Pericardium fibroblast (primary cell): Measurements from ENCODE around the genes PODNL1, ADGRL1 and PTGER1.

DNA sequence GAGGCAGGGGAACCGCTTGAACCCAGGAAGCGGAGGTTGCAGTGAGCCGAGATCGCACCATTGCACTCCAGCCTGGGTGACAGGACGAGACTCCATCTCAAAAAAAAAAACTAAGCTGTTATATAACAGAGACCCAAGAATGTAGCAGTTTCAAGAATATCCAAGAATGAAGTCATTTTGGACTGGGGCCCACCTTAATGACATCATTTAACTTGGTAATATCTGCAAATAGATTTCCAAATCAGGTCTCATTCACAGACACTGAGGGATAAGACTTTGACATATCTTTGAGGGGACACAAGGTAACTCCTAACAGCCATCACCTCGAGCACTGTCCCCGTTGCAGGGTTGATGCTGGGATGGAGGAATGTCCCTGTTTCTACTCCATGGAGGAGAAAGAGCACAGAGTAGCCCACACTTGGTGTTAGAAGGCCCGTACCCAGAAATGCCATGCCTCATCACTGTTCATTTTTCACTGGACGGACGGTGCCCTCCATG lies 19.8 kb upstream of the YJU2B start:
- RAMPAGE, long total RNA: no peak

GRCh38 chr19:13804543-13805232 lies 9.4 kb downstream of the ZSWIM4 start:
- RAMPAGE, long total RNA: no peak

DNA sequence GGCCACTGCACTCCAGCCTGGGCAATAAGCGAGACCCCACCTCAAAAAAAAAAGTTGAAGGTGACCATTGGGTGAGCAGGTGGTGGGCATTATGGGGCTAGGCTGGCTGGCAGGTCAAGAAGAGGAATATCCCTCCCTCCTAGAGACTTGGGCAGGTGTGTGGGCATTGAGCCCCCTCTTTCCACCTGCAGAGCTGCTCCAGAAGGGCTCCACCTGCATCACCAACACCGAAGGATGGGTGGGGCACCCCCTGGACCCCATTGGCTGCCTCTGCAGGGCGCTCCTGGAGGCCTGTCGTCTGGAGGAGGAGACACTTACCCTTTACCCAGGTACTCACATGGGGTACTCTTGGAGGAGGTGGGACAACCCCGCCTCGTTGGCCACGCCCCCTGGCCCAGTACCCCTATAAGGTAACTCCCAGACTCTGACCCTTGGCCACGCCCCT lies 21.8 kb downstream of the ZSWIM4 start:
- RAMPAGE, long total RNA: no peak

- RAMPAGE, long total RNA: no peak
These were observed 30.0 kb upstream of the NANOS3 start for GRCh38 chr19:13846567-13847641.

DNA sequence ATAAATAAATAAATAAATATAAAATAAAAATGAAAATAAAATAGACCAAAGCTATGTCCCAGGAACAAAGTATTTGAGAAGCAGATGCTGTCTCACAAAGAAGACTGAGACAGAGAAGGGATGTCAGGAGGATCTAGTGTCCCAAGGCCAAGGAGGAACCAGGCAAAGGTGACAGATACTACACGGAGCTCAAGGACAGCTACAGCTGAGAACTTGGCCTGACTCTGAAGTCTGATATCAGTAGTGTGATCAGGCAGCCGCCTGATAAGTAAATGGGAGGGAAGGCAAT lies 20.5 kb upstream of the NANOS3 start:
- RAMPAGE, long total RNA: no peak

DNA sequence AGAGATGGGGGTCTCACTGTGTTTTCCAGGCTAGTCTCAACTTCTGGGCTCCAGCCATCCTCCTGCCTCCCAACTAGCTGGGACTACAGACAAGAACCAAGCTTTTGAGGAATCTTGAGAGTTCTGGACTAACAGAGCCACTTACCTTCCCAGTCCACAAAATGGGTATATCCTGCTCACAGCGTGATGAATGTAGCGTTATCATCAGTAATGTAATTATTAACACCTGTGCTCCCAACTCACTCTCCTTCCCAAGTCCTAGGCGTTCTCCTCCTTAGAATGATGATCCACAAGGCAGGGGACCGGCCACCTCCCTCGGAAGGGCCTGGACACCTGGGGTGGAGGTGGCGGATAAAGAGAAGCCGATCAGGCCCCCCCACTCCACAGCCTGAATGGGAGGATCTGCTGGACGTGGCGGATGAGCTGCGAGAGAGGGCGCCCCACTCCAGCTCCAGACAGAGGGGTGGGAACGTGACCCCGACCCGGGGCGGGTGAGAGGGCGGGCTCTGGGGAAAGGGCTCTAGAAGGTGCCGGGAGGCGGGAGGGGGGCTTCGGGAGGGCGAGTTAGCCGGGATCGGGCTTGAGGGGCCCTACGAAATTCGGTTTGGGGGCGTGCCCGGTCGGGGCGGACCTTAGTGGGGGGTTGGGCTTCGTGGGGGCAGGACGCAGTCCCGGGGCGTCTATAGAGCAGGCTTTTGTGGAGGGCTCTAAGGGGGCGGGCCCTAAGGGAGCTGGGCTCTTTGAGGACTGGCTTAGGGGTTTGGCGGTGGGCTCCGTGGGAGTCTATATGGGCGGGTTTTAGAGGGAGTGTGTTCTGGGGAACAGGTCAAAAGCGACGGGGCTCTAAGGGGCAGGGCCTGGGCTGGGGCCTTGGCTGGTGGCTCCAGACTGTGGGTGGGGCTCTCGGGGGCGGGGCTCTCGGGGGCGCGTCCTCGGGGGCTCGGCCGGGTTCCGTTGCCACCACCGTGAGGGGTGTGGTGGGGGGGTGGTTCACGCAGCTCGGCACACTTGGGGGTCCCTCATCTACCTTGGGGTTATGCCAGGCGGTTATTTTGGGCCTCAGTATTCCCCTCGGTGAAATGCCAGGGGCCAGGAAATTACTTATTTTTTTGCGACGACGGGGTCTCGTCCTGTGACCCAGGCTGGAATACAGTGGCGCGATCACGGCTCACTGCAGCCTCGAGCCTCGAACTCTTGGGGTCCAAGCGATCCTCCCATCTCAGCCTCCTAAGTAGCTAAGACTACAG lies 4.1 kb upstream of the NANOS3 start:
- RAMPAGE, long total RNA: no peak

DNA sequence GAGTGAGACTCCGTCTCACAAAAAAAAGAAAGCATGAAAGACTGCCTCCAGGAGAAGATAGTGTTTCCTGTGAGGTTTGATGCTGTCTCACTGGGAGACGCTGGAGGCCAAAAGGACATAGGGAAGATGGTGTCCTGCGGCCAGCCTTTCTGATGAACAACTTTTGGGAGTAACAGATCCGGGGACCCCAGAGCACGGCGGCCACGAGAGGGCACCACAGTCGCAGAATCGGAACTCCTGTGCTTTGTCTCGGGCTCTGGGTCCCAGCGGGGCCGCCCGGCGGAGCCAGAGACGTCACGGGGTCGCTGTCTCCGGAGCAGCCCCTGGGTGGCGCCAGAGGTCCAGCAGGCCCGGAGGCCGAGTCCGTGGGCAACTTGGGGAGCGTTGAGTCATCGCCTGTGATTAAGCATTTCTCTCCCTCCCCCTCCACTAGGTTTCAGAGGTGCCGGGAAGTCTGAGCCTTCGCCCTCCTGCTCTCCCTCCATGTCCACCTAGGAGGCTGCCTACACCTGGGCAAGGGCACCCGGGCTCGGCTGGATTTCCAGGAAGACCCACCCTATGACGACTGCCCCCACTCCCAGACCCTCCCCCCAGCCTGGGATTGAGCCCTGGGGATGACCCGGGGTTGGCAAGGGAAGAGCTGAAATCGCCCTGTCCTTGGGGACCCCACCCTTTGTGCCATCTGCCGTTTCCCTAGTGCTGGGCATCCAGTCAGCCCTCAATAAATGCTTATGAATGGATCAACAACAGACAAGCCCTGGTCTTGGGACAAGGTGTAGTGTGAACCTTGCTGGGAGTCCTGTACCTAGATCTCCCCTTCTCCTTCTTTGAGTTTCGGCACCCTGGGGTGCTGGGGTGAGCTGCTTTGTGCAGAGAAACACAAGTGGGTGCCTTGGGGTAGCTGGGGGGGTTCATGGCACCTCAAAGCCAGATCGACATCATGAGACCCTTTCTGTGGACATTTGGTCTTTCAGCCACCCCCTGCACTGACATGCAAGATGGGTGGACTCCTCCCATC lies 3.4 kb downstream of the NANOS3 start:
- RAMPAGE, long total RNA: no peak

DNA sequence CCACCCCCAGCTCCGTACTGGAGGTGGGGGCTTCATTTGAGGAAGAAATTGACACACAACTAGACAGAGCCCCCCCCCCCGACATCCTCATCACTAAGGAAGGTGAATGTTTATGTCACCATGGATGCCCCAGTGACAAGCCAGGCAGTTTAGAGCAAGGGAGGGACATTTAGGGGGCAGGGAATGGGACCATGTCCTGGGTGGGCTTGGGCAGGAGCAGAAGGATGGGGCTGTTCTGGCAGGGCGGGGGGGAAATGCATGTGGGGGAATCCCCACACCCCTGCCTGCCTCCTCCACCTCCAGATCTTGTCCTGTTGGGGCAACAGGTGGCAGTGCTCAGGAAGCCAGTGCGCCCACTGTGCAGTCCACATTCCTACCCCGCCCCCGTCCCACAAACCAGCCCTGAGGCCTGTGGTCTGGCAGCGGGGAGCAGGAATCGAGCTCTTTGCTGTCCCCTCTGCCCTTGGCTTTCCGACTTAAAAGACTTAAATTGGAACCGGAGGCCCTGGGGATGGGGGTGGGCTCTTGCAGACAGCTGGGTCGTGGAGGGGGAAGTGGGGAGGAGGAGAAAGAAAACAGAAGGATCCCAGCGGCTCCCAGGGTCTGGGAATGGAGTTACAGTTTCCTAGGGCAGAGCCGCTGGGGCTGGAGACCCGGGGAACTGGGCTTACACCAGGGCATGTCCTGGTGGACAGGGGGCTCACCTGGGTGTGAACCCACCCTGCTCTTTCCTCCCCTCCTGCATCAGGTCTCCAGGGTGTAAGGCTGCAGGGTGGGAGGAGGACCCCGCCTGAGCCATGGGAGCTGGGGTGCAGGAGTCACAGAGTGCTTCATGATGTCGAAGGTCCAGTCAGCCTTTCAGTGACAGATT lies 4.3 kb downstream of the NANOS3 start:
- RAMPAGE, long total RNA: no peak

GRCh38 chr19:13937742-13938843 lies at the start of gene PODNL1:
Gene PODNL1 (minus strand): TSS chr19:13938417.
- RAMPAGE, long total RNA: no peak

DNA sequence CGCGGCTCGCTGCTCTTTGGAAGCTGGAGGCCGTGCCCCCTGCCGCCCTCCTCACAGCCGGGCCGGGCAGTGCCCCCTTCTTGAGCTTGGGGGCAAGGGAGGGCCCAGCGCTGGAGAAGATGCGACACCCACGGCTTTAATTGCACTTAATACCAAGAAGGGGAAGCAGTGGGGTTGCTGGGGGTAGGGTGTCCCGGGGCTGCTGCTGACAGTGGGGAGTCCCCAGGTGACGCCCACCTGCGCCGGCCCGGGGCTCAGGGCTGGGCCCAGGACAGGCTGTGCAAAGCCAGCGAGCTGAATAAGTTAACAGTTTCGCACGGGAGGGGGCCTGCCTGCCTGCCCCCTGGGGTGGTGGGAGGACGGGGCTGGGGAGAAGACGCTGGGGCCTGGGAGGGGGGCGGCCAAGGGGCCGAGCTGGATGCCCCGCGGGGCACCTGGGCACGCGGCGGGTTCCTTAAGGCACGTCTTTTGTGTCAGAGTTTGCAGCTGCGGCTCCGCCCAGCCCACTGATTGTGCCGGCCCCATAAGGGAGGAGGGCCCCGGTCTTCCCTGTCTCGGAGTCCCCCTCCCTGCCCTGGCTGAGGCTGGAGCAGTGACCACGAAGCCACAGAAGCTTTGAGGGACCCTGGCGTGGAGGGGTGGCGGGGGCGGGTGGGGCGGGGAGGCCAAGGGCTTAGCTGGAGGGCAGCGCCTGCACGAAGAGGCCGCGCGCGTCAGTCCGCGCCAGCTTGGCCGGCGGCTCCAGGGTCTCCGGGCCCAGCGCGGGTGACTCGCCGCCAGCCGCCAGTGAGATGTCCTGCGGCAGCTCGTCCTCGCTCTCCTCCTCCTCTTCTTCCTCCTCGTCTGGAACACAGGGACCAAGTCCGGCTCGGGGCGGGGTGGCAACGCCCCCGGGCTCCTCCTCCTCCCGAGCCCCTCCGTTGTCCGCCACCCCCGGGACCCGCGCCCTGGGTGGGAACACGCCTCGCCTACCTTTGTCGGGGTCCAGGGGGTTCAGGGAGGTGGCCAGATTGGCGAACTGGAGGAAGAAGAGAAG lies 10.0 kb downstream of the DCAF15 start:
- RAMPAGE, long total RNA: no peak

DNA sequence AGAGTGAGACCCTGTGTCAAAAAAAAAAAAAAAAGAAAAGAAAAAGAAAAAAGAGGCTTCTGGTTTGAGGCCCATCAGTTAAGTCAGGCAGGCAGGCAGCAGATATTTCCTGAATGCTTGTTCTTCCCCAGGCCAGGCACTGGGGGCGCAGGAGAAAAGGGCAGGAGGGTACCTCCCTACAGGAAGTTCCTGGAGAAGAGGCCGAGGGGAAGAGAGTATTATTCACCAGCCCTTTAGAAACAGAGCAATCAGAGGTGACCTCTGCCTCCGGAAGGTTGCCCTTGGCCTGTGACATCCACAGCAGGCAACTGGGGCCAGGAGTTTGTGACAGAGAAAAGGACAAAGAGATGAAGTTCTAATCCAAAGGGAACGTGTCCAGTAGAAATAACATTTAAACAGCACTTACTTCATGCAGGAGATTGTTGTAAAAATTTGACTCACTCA lies 4.4 kb upstream of the RLN3 start:
- RAMPAGE, long total RNA: no peak

GRCh38 chr19:14100655-14101513 lies 15.3 kb upstream of the C19orf67 start:
- RAMPAGE, long total RNA: no peak

- RAMPAGE, long total RNA: no peak
These were observed 4.5 kb downstream of the PRKACA start for GRCh38 chr19:14112895-14113625.

GRCh38 chr19:14205772-14206461 lies at the start of gene ADGRL1:
Gene ADGRL1 (minus strand): TSS chr19:14206169.
- RAMPAGE, long total RNA: no peak

DNA sequence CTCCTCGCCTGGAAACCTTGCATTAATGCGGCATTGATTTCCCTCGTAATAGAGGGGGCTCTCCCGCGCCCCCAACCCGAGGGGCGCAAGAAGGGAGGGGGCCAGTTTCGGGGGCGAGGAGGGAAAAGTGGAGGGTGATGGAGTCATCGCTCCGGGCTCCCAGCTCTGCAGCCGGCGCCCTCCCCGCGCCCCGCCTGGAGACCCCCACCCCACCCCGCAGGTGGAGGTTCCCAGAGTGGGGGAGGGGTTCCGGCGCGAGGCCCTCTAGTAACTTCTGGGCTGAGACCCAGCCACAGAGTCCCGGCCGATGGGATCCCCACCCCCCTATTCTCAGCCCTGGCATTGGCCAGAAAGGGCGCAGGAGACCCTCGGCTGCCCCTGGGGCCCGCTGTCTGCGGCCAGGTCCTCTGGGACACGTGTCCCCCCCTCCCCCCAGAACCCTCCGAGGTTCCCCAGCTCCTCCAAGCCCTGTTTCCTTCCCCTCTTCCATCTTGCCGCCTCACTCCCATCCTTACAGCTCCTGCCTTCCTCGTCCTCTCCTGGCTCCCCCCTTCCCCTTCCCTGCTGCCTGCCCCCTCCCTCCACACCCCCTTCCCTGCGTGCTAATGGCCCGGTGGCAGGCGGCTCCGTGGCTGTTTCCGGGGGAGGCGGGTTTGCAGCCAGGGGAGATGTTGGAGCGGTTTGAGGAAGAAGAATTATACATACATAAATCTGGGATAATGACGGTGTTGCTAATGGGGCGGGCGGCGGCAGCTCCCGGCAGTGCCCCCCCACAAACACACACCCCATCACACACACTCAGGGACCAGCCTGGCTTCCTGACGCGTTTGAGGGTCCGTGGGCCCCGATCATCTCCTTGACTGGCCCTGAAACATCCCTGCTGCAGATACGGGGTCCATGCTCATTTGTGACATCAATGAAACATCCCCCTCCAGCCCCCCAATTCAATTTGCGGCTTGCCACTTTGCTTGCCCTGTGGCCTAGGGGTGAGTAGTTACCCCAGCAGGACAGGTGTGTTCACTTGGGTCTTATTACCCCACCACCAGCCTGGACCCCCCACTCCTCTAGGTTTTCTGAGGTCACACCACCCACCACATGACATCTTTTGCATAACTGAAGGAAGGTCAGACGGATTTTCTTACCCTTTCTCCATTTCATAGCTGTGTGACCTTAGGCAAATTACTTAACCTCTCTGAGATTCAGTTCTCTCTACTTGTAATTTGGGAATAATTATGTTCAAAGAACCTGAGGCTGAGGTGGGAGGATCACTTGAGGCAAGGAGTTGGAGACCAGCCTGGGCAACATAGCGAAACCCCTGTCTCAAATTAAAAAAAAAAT lies 43.4 kb upstream of the ADGRL1 start:
- RAMPAGE, long total RNA: no peak

- RAMPAGE, long total RNA: no peak
These were observed 13.1 kb upstream of the ADGRE5 start for GRCh38 chr19:14368075-14368642.

GRCh38 chr19:14375134-14376274 lies 5.7 kb upstream of the ADGRE5 start:
- RAMPAGE, long total RNA: no peak

DNA sequence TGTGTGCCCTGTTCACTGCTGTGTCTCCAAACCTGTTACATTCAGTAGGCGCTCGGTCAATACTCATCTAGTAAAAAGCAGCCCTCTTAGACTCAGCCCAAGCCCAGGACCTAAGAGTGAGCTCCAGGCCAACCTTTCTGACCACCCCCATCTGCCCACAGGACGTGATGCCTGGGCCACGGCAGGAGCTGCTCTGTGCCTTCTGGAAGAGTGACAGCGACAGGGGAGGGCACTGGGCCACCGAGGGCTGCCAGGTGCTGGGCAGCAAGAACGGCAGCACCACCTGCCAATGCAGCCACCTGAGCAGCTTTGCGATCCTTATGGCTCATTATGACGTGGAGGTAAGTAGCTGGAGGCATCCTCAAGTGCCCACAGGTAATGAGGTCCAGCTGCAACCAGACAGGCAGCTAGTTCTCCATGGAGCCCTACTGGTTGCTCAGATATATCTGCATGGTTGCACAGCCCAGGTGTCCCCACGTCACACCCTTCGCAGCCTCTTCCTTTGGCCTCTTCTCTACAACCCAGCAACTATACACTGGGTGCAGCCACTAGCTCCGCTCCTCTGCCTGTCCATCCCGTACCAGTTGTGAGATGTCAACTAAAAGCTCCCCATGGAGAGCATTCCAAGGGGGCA lies 14.8 kb downstream of the DDX39A start:
- RAMPAGE, long total RNA: no peak

GRCh38 chr19:14409619-14410727 lies 9.2 kb downstream of the DDX39A start:
- RAMPAGE, long total RNA: no peak

- RAMPAGE, long total RNA: no peak
These were observed at the start of gene PTGER1 for GRCh38 chr19:14475245-14476347. Gene PTGER1 (minus strand): TSS chr19:14475354.